Subcutaneous preadipocyte (primary cell): ENCODE measurements around the genes TP53TG3F and NETO2.

DNA sequence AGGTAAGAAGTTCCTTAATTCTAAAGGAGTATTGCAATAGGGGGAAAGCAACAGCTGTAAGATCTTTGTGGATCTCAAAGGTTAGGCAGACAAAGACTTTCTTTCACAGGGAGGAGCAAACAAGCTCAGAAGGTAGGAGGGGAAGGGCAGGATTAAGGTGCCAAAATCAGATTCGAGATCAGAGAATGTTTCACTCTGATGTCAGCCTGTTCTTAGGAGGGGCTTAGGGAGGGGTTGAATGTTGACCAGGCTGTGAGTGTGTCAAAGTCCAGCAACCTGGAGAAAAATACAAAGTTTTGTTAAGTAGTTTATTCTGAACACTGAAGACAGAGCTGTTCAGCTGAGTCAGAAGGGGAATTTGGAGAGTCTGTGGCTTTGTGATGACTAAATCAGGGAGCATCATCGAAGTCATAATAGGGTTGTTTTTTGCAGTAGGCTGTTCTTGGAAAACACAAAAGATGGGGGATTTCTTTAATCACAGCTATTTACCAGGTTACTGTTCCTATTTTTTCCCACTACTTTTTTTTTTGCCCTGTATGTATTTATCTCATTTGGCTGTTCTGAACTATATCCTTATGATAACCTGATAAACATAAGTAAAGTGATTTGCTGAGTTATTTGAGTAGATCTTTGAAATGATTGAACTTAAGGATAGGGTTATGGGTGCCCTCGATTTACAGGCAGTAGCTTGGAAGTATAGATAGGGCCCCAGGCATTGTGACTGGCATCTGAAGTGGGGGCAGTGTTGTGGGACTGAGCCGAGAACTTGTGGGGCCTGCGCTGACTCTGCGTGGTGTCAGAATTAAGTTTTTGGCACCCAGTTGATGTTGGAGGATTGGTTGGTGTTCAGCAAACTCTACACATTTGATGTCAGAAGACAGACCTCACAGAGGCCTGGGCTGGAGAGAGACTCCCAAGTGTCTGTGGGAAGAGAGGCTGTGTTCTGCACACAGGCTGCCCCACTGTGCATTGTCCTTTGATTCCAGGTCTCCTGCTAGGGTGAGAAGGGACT, 4.0 kb downstream of the ZNF267 start:
- CAGE, long polyA plus RNA, result no peak

GRCh38 chr16:33459415-33459818, at the start of gene TP53TG3F:
Gene TP53TG3F (plus strand): TSS chr16:33459612.
- CAGE, long polyA plus RNA, result no peak

GRCh38 chr16:34160041-34160336, 700.6 kb downstream of the TP53TG3F start:
- CAGE, long polyA plus RNA, result no peak

DNA sequence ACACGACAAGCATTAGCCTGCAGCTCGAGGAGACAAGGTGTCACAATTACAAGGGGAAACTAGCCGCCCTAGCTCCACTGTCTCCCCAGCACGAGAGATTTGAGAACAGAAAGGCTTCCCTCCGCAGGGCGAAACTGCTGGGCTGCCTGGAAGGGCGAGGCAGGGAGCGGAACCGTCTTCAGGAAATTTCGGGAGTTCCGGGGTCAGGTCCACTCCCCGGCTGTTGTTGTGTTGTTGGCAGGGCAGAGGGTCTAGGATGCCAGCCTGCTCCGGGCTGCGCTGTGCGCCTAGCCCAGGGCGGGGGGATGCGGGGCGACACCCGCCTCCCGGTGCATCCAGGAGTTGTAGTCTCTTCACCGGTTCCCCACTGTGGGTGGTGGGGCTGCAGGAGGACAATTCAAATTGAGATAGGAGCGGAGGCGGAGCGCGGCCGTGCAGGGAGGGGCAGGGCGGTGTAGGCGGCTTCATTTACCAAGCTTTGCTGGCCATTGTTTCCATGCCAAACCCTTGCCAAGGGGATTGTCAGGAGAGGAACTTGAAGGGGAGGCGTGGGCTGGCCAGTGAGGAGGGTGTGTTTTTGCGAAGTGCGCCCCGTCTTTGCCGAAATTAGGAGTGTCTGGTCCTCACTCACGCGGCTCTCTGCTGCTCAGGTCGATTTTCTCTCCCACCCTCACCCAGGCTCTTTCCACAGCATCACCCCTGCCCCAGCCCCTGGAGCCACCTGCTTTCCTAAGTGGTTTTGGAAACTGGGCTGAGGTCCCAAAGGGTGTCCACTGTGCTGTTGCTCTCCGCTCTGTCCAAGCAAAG, 2047.5 kb downstream of the TP53TG3F start:
- CAGE, long polyA plus RNA, result no peak

GRCh38 chr16:46757227-46758256, 9.4 kb upstream of the MYLK3 start:
- CAGE, long polyA plus RNA, result no peak

- CAGE, long polyA plus RNA, result no peak
These were observed 26.6 kb upstream of the C16orf87 start for GRCh38 chr16:46857635-46857894.

DNA sequence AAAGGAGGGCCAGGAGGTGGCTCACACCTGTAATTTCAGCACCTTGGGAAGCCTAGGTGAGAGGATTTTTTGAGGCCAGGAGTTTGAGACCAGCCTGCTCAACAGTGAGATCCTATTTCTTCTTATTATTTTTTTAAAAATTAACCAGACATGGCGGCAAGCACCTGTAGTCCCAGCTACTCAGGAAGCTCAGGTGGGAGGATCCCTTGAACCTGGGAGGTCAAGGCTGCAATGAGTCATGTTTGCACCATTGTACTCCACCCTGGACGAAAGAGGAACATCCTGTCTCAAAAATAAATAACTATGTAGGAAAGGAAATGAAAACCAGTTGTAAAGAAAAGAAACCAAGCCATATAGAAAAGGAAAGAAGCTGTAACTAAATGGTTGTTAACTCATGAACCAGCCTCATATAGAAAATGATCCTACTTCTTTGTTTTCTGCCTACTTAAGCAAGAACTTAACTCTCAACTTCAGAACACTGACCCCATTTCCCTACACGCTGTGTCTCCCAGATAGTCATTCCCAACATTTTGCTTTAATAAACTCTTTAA, 19.8 kb upstream of the GPT2 start:
- CAGE, long polyA plus RNA, result no peak

DNA sequence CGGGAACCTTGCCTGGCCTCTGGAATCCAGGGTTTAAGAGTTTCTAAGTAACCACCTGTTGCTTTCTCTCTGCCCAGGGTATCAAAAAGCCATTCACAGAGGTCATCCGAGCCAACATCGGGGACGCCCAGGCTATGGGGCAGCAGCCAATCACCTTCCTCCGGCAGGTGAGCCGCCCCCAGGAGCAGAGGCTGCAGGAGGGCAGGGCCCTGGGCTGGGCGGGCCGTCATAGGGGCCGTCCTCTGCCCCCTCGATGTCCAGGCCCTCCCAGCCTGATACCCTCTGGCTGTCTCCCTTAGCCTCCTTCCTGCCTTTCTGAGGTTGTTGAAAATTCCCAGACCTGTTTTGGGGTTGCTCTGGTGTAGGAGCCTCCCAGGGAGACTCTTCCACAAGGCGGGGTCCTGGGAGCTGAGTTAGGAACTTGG, 13.4 kb downstream of the GPT2 start:
- CAGE, long polyA plus RNA, result no peak

- CAGE, long polyA plus RNA, result no peak
These were observed 5.6 kb downstream of the DNAJA2 start for GRCh38 chr16:46967899-46968280.

DNA sequence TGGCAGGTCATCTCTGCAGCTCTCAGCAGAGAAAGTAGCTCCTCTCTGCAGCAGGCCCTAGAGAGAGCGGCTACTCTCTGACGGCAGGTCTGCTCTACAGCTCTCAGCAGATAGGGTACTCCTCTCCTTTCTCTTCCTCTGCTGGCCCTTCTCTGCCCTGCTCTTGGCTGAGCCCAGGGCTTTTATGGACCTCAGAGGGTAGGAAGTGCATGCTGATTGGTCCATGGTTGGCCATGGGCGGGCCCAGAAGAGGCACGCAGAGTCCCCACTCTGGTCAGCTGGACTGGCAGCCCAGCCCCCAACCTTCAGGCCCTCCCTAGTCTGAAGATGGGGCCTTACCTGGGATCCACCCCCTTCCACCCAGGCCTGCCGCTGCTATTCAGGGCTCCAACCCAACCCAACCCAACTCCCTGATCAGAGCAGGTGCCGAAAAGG, 18.5 kb upstream of the DNAJA2 start:
- CAGE, long polyA plus RNA, result no peak

- CAGE, long polyA plus RNA, result no peak
These were observed 85.1 kb upstream of the DNAJA2 start for GRCh38 chr16:47058585-47058987.

GRCh38 chr16:47143735-47144774, at the start of gene NETO2:
Gene NETO2 (minus strand): TSS chr16:47143945.
- CAGE, long polyA plus RNA, result no peak

DNA sequence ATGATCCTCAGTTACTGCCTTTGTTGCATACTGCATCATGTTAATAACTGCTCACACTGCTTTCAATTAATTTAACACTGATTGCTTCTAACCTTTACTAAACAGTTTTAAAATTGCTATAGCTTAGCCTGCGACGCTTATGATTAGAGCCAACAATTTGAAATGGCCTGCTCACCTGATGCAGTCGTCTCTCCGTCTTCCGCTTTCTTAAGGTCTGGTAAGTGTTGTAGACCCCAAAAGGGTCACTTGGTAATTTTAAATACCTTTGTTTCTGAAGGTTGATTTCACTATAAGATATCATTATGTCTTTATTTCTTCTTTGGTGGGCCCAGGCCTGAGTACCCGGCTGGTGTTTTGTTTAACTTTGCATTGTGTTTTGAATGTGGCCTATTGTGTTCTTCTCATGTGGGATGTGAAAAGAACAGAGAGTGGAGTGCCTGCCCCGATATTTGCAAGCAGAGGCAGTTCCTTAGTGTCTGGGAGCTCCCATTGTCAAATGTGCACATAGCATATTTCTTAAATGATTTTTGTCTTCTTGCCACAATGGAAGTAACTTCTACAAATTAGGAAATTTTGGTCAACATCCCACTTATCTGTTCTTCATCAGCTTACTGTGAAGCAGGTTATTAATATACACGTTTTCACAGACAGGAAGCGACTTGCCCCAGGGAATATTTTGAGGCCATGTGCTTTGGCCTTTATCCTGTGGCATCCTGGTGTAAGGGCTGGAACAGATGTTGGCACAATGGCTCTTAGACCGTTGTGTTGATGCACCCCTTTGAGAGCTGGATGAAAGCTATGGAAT, 2.8 kb downstream of the PHKB start:
- CAGE, long polyA plus RNA, result no peak

- CAGE, long polyA plus RNA, result no peak
These were observed 6.1 kb upstream of the LONP2 start for GRCh38 chr16:48238054-48238425.

- CAGE, long polyA plus RNA, result no peak
These were observed 42.5 kb downstream of the SIAH1 start for GRCh38 chr16:48342363-48343462.

DNA sequence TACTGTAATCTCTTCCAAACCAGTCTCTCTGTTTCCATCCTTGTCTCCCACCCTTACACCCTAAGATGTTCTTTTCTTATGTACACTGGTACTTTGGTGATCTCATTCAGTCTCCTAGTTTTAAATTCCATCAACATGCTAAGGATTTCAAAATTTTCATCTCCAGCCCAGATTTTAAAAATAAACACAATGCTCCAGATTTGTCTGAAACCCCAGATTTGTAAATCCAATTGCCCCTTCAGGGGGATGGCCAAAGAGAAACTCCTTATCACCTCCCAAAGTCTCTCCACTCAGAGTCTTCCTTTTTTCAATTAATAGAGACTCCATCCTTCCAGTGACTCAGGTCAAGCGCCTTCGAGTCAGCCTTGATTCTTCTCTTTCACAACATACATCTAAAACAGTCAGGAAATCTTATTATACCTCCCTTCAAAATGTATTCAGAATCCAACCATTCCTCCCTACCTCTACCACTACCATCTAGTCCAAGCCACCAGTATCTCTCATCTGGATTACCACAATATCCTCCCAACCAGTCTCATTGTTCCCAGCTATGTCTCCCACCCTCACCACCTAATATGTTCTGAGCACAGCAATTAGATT, 12.0 kb downstream of the SIAH1 start:
- CAGE, long polyA plus RNA, result no peak

GRCh38 chr16:48393729-48394431, 8.7 kb upstream of the SIAH1 start:
- CAGE, long polyA plus RNA, result no peak

GRCh38 chr16:48531269-48532068, 78.5 kb downstream of the N4BP1 start:
- CAGE, long polyA plus RNA, result no peak

- CAGE, long polyA plus RNA, result no peak
These were observed 216.1 kb downstream of the ZNF423 start for GRCh38 chr16:49639664-49640388.

DNA sequence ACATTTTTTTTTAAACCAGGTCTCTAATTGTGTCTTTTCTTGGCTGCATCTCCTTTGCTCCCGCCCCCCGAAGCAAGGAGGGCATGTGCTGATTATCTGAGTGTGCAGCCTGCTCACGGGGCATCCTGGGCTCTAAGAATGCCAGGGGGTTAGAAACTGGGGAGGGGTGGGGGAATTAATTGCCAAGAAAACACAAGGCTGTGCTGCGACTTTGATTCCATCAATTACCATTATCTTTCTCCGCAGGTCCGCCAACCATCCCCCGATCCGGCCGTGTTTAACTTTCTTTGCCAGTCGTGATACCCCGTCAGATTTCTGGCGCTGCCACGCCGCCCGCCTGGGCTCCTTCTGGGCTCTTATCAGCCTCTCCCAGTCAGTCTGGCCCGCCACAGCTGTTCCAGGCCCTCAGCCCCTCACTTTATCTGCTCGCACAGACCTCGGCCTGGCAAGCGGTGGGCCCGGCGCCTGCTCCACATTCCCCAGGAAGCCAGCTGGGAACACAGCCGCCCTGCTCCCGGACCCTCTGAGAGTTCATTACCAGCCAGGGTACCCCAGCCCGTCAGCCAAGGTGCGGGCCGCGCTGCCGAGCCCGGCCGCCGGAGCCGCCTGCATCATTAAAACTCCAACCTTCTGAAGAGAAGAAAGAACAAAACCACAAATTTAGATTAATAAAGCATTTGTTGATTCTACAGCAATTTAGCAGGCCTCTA, 157.6 kb downstream of the ZNF423 start:
- CAGE, long polyA plus RNA, result no peak